ENCODE results near the genes ADRA1B, TTC1 and CCNJL.

DNA sequence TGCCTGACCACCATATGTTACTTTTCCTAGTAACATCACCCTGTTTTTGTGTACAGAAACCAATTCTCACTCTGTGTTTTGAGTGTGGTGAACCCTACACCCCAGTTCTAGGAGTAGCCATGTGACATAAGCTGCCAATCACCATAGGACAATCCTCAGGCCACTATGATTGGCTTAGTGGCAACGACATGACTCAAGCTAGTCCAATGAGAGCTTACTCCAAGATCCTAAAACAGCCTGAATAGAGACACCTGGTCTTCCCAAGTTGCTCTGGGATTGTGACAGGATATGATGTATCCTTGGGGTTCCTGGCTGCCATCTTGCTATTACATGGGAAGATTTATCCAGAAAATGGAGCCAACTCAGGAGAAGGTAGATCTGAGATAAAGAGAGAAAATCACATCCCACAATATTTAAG lies 572.9 kb upstream of the CLINT1 start:
- RRBS, 2 experiments, result no CpG with 5 or more reads among the region's 1 CpG

GRCh38 chr5:158727195-158727688 lies 372.5 kb downstream of the EBF1 start:
- RRBS, 2 experiments, result no CpG with 5 or more reads among the region's 8 CpGs

- RRBS, 2 experiments, result no CpG with 5 or more reads among the region's 5 CpGs
Measured at GRCh38 chr5:159011611-159012050, 88.1 kb downstream of the EBF1 start.

DNA sequence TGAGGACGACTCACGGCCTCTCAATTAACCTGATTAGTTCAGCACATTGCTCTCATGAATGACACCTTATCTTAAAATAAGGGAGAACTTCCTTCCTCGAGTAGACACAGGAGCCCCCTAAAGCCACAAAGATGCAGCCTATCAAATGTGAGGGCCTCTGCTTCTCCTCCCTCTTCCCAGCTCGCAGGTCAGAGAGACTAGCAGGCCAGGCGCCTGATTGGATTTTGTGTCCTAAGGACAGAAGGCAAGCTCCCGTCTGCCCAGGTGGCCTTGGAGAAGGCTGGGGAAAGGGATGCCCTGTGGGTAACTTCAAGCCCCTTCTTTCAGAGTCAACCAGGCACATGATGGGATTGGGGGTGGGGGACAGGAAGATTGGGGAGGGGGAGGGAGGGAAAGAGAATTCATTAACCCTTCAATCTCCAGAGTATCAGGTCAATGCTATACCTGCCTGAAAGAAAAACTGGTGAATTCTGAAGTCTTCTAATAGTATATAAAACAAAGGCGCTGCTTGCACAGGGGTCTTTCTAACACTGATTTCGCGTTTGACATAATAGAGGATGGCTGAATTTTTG lies 37.5 kb downstream of the EBF1 start:
- RRBS, 2 experiments, result no CpG with 5 or more reads among the region's 9 CpGs

DNA sequence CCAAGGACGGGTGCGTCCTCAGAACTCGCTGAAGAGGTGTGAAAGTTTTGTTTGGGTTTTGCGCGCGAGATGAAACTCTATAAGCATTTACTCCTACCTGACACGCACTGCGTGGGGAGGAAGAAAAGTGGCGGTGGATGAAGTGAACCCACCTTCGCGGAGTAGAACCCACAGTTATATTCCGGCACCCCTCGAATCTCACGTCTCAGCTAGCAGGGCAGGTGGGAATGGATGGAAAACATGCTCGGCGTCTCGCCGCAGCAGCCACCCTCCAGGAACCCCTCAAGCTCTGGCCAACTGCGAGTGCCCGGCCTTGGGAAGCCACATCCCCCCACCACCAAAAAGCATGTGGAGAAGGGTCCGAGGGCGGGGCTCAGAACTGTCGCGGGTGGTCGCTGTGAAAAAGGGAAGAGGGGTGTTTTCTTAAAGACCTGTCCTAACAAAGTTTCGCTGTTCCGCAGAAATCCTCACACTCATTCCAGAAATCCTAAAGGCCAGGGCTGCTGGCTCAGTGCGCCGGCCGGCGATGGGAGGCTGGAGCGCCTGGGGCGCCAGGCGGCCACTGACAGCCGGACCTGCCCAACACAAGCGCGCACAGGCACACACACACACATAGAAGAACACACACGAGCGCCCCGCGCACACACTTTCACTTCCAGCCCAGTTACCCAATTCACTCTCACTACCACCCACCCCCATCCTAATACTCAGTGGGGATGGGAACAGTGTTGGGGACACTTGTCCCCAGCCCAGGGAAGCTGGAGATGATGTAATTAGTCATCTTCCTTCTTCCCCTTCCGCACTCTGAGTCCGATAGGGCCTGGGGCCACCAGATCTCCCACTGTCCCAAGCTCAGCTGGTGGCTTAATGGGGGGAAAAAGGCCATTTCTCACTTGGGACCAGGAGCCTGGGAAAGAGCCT lies 2.1 kb downstream of the EBF1 start:
- RRBS, 2 experiments, result 32 to 33% methylated on average over 6 to 11 of the region's 43 CpGs

DNA sequence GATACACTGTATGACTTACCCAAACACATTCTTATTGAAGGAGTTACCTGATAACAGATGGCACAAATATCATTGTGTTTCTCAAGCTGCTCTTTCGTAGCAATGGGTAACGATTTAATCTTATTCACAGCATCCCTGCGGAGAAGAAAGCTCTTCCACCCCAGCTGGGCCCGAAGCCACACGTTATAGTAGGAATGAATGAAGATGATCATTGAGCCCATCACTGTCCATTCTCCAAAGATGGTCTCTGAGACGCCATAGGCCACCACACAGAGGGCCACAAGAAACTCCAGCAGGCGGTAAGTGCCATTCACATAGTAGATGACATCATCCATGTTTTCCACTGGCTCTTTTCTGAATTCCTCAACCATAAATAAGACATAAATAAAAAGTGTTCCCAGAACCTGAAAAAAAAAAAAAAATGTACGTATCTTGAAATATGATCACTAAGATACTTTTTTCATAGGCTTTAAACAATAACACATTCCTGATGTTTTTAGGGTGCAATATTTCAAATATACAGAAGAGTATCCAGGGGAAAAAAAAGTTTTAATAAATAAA lies 48.1 kb downstream of the RNF145 start:
- RRBS, 2 experiments, result no CpG with 5 or more reads among the region's 8 CpGs

GRCh38 chr5:159510051-159510682 lies 179.9 kb upstream of the IL12B start:
- RRBS, 2 experiments, result no CpG with 5 or more reads among the region's 7 CpGs

GRCh38 chr5:159819988-159820595 lies 96.2 kb upstream of the ADRA1B start:
- RRBS, 2 experiments, result no CpG with 5 or more reads among the region's 6 CpGs

GRCh38 chr5:159865862-159866510 lies 50.3 kb upstream of the ADRA1B start:
- RRBS, 2 experiments, result no CpG with 5 or more reads among the region's 6 CpGs

- RRBS, 2 experiments, result 3 to 6% methylated on average over 19 to 27 of the region's 92 CpGs
Measured at GRCh38 chr5:159915744-159917018, at the start of gene ADRA1B. Gene ADRA1B (plus strand): TSS chr5:159916482.

DNA sequence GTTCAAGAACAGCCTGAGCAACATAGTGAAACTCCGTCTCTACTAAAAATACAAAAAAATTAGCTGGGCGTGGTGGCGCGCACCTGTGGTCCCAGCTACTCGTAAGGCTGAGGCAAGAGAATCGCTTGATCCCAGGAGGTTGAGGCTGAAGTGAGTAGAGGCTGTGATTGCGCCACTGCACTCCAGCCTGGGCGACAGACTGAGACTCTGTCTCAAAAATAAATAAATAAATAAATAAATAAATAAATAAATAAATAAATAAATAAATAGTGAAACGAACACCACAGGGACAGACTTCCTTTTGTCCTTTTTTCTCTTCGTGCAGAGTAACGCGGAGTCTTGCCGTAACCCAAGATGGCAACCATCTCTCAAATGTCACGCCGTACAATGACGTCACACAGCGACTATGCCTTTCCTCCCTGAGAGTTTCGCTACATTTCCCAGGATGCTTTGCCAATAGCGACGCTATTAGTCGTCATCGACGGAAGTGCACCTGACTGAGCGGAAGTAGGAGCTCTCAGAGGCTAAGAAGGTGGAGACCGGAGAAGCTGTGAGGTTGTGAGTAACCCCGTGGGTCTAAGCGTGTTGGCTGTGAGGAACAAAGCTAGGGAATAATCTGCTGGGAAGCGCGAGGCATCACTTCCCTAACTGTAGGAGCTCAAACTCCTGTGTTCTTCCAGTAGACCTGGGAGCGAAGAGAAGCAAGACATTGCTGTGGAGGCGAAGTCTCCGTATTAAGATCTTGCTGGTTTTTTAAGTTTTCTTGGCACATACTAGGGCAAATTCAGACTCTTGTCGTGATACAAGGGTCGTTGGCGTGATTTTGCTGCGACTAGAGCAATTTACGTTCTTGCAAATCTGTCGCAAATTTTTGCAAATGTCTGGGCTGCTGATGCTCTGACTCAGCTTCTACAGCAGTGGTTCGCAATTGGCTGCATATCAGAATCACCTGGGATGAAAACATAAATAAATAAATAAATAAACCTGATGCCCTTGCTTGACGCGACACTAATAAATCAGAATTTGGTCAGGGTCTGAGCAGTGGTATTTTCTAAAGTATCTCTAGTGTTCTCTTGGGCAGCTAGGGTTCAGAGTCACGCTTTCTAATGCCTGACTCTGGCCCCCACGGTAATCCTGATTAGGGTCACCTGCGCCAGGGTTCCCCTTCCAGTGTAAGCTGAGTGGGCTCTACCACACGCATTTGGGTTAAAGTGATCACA lies at the start of gene TTC1:
TTC1 (plus strand) TSS at position 504 of the 1,220 bp plus-strand sequence.
- RRBS, 2 experiments, result no CpG with 5 or more reads among the region's 45 CpGs

- RRBS, 2 experiments, result no CpG with 5 or more reads among the region's 9 CpGs
Measured at GRCh38 chr5:160158882-160159209, 39.6 kb upstream of the PWWP2A start.

GRCh38 chr5:160311429-160311752 lies 973 bp downstream of the CCNJL start:
- RRBS, 2 experiments, result no CpG with 5 or more reads among the region's 8 CpGs

- RRBS, 2 experiments, result under 1 to 6% methylated on average over 10 of the region's 81 CpGs
Measured at GRCh38 chr5:160312253-160313131, at the start of gene CCNJL. Gene CCNJL (minus strand): TSS chr5:160312564.

DNA sequence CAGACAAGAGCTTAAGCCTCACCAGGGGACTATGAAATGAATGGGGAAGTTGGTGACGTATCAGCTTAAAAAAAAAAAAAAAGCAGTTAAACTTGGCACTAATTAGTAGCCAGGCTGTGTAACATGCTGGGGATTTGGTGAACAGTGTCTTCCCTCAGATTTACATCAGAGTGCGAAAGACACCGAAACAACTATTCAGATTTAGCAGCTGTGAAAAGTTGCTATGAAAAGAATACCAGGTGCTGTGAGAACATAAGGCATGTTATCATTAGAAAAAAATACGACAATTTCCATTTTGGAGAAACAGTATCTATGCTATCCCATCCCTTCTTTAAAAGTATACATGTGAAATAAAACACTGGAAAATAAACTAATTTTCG lies 472 bp upstream of the SLU7 start:
- RRBS, 2 experiments, result no CpG with 5 or more reads among the region's 5 CpGs

GRCh38 chr5:160433823-160434579 lies 12.3 kb downstream of the PTTG1 start:
- RRBS, 2 experiments, result no CpG with 5 or more reads among the region's 11 CpGs

DNA sequence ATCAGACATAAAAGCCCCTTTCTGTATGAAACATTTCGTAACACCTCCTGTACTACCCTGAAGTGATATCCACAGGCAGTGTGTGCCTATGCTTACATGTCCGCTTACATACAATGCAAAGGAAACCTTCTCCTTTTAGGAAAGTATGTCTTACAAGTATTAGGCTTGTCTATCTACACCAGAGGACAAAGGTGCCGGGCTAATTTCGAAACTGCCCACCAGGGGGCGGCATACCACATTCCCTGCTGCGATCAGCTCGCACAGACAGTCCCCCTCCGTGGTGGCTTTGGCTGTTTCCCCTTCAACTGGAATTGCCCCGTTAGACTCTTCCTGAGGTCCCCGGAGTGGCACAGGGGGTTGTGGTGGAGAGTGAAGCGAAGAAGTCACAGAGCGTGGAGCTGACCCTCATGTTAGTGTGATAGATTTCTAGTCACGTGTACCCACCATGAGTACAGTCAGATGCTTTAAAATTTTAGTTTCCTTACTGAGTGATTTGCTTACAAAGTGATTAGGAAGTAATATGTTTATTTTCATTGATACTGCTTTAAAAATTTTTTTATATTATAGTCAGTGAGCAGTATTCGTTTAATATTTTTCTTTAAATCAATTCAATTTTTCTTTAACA lies 17.5 kb downstream of the PTTG1 start:
- RRBS, 2 experiments, result no CpG with 5 or more reads among the region's 14 CpGs

GRCh38 chr5:160507136-160507517 lies 85.5 kb downstream of the PTTG1 start:
- RRBS, 2 experiments, result no CpG with 5 or more reads among the region's 3 CpGs

GRCh38 chr5:160615777-160616250 lies 194.2 kb downstream of the PTTG1 start:
- RRBS, 2 experiments, result no CpG with 5 or more reads among the region's 6 CpGs

GRCh38 chr5:160656961-160657671 lies 194.9 kb downstream of the ATP10B start:
- RRBS, 2 experiments, result no CpG with 5 or more reads among the region's 3 CpGs

Data from Panc1 (cell line).